LHCN-M2 (cell line): ENCODE measurements around a stretch of chr12.

DNA sequence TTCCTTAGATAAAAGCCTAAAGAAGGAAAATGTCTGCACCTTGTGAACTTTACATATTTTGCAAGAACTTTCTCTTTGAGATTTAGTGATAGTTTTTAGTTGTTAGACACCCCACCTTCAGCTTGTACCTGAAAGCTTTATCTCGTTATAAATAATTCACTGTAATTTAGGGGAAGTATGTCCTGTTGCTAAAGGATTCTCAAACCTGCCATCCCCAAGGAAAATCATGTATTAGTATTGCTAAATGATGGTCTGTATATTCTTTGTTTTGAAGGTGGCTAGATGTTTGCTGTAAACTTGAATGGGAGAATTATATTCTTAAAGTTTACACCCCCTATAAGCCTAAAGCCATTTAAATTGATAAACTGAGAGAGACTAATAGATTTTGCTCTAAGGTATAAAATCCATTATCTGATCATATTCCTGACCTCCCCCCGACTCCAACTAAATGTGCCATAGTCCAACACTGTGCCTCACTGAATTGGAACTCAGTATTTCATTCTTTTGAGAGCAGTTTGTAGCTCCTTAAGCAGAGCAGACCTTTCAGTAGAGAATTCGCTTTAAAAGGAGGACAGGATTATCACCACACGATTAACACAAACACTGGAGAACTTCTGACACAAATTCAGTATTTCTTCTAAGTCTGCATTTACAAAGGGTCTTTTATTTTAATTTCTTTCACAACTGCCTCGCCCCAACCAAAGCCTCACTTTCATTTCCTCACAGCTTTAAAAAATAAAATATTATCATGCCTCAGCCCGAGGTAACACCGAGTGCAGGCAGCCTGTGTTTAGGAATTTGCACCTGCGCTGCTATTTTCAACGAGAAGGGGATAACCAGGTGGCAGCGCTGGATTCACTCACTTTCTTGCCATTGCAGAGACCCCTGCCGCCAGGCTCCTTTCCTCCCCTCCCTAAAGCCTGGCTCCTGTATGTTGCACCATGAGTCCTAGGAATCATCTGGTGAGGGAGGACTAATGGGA lies 84.4 kb downstream of the SLC38A1 start:
- RAMPAGE, long total RNA: no peak

GRCh38 chr12:46192320-46192853 lies 76.5 kb downstream of the SLC38A1 start:
- RAMPAGE, long total RNA: no peak

DNA sequence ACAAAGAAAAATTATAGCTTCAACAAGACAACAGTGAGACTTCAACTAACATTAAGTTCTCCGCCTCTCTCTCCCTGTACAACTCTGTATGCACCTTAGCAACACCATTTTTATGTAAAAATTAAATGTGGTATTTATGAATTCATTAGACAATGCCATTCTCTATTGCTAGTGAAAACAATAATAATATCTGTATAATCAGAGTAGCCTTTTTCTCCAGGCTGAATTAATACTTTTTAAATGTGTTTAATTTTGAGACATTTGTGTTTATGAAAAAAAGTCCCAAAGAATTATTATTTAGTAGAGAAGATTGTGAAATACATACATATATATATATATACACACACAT lies 68.8 kb downstream of the SLC38A1 start:
- RAMPAGE, long total RNA: no peak

GRCh38 chr12:46214591-46215037 lies 54.2 kb downstream of the SLC38A1 start:
- RAMPAGE, long total RNA: no peak

DNA sequence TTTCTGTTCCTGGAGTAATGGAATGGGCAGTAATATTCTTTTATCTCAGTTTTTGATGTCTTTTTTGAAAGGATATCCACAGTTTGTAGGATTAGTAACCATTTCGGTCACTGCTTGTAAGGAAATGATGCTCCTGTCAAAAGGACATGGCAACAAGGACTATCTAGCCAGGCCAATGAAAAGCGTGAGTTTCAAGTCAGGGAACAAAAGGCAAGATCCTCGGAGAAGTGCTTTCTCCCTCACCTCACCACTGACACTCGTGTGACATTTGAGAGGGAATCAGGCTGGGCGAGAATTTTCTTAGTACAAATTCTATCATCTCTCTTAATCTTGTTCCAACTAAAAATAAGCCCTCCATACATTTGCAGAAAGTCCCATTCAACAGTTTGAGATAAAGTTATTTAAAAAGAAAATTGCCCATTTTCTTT lies 40.6 kb downstream of the SLC38A1 start:
- RAMPAGE, long total RNA: no peak

GRCh38 chr12:46268145-46268573 lies 684 bp downstream of the SLC38A1 start:
- RAMPAGE, long total RNA: no peak

GRCh38 chr12:46368028-46369081 lies 4.2 kb downstream of the SLC38A2 start:
- RAMPAGE, long total RNA: no peak

DNA sequence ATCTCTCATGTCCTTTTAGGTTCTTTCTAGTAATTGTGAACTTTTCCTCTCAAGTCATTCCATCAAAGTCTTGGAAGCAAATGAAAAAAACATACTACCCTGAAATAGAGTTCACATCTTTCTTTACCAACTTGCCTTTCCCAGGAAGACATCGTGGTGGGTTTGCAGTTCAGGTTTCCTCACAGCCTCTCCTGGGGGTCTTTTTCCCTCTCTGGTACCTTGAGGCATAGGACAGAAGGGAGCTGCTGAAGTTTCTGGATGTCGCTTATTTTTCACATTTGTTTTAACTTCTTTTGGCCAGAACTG lies 11.7 kb upstream of the SLC38A2 start:
- RAMPAGE, long total RNA: no peak

- RAMPAGE, long total RNA: no peak
Measured at GRCh38 chr12:46388274-46388828, 15.8 kb upstream of the SLC38A2 start.

- RAMPAGE, long total RNA: no peak
Measured at GRCh38 chr12:46413382-46413985, 40.9 kb upstream of the SLC38A2 start.

DNA sequence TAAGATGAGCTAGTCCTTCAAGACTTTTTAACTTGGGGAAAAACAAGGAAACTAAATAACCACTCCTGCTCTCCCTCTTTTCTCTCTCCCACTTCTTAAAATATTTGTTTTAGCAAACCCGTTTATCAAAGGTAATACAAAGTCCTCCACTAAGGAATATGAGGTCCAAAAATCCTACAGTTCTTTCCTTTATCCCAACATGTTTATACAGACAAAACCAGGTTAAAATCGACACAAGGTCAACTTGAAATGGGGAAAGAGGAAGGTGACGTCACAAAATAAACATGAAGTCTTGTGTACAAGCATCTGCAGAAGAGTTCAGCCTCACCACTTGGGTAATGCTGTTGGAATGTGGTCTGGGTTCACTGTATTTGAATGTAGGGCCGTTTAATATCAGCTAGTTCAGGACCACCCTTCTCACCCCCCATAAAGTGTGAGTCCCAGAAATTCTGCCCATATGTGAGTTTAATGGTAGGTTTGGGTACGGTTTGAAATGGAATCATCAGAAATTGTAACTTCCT lies 119.9 kb upstream of the SLC38A2 start:
- RAMPAGE, long total RNA: no peak

DNA sequence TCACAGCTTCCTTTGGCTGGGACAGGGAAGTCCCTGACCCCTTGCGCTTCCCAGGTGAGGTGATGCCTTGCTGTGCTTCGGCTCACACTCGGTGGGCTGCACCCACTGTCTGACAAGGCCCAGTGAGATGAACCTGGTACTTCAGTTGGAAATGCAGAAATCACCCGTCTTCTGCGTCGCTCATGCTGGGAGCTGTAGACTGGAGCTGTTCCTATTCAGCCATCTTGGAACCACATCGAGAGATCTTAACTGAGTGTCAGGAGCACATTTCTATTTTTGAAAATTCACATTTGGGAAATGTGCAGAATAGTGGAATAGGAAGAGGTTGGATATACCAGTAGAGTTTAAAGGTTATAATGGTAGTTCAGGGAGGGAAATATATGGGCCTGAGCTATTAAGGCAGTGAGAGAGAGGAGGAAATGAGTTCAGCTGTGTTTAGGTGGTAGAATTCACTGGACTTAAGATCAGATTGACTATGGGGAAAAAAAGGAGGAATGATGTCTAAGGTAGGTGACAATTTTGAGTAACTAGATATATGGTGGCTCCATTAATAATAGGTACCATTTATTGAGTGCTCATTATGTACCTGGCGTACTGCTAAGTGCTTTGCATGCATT lies 173.4 kb upstream of the SLC38A2 start:
- RAMPAGE, long total RNA: no peak

DNA sequence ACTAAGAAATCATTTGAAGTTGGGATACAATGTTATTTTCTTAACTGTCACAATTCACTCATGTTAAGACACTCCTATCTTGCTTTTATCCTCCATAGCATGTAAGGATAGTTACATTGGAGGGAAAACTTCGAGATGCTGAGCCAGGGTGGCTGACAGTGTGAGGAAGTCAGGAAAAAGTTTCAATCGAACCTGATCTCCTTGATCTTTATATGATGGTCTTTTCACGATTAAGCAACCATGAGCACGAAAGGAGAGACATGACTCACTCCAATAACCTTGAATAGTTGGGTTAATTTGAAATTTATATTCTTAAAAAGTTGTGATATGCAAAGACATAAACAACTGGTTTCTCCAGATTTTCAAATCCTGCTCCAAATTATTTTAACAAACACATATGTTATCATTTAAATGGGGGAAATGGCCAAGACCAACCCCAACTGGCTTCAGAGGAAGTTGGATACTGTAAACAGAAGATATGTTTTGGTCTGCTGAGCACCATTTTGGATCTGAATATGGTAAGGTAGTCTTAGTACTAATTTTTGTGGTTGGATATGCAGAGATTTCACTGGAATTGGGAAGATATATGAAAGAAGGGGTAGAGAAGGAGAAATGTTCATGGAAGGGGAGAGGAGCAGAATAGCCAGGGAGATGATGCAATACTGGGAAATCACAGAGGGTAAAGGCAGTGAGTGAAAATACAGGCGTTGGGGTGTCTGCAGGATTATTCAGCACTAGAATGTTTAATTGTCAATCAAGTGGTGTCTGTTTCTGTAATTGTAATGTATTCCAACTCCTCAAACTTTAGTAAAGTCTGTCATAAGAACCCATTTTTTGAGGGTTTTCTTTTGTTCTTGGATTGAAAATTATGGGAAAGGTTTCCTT lies 185.2 kb upstream of the SLC38A2 start:
- RAMPAGE, long total RNA: no peak

GRCh38 chr12:46808215-46808777 lies 17.5 kb downstream of the SLC38A4 start:
- RAMPAGE, long total RNA: no peak

GRCh38 chr12:46814067-46814591 lies 11.7 kb downstream of the SLC38A4 start:
- RAMPAGE, long total RNA: no peak

DNA sequence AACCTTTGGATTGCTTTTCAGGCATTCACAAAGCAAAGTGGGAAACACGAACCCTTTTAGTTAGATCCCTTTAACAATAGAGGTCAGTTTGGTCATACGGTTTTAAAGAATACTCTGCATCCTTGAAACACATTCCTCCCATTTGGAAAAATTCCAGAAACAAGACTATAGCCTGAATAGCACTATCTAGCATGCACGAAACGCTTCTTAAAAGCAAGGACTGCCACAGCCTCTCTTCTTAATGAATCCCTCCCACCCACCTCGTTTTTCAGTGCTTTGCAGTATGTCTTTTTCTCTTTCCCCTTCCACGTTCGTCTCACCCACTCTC lies 302 bp downstream of the SLC38A4 start:
- RAMPAGE, long total RNA: no peak

- RAMPAGE, long total RNA: no peak
Measured at GRCh38 chr12:47085677-47086491, 6.1 kb upstream of the AMIGO2 start.

GRCh38 chr12:47306882-47307229 lies 227.1 kb upstream of the AMIGO2 start:
- RAMPAGE, long total RNA: no peak

DNA sequence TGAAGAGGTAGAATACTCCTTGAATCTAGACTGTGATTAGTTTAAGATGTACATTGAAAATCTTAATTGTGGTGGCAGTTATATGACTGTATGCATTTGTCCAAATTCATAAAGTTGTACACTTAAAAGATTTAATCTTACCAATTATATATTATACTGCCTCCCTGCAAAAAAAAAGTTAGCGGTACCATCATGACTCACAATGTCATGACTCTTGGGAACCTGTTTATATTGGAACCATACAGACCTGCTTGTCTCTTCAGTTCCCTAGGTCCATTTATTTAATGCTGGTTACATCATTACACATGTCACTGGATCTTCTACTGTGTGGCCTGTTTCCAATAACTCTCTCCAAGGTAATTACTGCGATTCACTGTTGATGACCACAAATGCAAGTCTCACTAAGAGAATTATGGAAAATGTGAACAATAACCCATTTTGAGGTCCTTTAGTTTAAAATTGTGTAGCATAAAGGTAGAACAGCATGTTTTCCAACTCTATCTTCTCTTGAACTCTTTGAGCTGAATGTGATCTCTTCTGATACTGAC lies 264.2 kb upstream of the AMIGO2 start:
- RAMPAGE, long total RNA: no peak

GRCh38 chr12:47715311-47716092 lies 9.7 kb upstream of the RPAP3 start:
- RAMPAGE, long total RNA: no peak